Subcutaneous preadipocyte (primary cell): ENCODE data around the genes FBXO40 and IQCB1.

DNA sequence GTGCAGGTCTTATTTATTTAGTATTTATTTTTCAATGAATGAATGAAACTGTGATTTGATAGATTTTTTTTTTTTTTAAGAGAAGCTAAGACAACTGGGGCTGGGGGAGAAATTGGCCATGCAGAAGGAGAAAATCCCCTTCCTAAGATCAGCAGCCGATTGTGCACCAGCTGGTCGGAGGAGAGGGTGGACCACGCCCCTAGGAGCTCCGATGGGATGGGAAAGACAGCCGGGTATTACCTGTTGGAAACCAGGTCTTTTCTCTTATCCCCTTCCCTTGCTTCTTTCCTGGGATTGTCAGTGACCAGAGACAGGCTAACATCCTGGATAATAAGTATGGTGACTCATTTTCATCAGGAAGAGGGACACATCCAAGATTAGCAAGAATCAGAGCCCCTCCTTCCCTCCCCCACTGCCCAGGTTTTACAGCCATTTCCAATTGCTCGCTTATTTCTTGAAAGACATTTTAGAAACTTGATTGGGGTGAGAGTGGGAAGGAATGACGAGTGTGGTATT, 986 bp downstream of the GAP43 start:
- CAGE, long polyA plus RNA = no peak

DNA sequence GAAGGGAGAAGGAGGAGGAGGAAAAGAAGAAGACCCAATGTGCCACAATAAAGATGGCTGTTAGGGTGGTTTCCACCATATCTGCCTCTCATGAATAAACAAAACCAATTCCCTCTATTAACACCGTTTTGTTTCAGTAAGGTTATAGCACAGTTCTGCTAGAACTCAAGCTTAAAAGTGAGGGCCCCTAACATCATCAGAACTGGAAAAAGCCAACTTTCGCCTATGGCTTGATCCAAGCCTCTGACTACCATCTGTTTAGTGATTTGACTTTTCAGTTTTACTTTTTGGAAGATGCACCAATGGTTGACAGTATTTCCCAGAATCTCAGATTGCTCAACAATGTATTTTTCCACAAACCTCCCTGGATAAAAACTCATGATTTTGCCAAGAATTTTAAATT, 190.8 kb downstream of the LSAMP start:
- CAGE, long polyA plus RNA = no peak

DNA sequence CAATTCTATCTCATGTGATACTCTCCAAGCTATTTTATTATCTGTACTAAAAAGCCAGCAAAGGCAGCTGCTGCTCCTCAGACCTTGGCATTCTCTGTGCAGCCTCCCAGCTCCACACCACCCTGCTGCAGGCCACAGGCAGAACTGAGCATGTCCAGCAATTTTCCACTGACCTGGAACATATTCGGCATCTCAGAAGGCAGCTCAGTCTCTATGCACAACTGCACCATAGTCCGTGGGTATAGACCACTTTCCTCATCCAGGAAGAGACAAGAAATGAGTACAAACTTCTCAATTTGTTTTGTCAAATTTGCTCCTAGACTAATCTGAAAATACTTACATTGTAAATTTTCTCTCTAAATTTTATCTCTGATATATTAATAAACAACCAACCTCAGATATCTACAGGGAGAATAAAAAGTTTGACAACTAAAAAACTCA, 1161.3 kb downstream of the IGSF11 start:
- CAGE, long polyA plus RNA = no peak

DNA sequence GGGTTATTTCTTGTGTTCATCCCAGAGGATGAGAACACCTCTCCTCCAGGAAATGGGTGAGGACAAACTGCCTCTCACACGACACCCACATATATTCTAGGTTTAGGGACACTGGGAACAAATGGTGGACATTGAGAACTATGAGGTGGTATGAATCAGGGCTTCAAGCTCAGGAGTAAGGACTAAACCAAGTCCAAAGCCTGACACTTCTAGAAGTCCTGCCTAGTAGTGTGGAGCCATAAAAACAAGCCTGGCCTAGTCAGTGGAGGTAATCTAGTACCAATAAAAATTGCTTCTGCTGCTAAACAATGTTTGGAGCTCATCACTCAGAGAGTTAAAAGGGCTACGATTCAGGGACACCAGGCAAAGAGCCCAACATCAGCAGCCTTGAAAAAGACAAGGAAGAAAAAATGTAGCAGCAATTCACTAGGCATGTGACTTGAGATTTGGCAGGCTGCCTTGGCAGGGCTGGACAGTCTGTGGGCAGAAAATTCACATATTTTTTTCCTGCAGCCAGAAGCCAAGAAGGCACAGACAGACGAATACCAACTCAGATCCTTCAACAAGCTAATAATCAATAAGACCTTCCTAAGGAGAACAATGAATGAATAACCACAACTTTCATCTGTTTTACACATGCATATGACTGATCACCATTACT, 47.3 kb downstream of the IGSF11 start:
- CAGE, long polyA plus RNA = no peak

- CAGE, long polyA plus RNA = no peak
Measured at GRCh38 chr3:119297033-119297843, 3.1 kb downstream of the ARHGAP31 start.

GRCh38 chr3:119322901-119323750, 28.9 kb downstream of the ARHGAP31 start:
- CAGE, long polyA plus RNA = no peak

- CAGE, long polyA plus RNA = no peak
Measured at GRCh38 chr3:119435560-119436558, 27.6 kb downstream of the TMEM39A start.

DNA sequence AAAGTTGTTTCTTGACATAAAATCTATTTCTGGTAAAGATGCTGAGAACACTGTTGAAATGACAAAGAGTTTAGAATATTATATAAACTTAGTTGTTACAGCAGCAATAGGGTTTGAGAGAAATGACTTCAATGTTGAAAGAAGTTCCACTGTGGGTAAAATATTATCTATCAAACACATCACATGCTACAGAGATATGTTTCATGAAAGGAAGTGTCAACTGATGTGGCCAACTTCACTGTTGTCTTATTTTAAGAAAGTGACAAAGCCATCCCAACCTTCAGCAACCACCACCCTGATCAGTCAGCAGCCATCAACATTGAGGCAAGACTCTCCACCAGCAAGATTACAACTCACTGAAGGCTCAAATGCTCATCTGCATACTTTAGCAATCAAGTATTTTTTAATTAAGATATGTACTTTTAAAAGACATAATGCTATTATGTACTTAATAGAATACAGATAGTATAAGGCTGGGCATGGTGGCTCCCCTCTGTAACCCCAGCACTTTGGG, 20.2 kb downstream of the TMEM39A start:
- CAGE, long polyA plus RNA = no peak

DNA sequence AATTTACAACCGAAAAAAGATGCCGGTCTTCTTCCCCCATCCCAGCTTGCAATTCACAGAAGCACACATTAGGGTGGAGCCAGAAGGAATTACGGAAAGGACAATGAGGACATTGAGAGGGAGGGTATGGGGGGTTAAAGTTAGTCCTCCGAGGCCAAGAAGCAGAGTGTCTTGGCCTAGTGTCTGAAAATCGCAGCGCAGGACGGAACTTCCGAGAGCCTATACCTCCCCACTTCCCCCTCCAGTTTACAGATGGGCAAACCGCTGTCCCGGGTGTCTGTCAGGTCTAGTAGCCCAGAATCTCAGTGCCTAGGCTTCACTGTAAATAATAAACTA, 788 bp downstream of the ADPRH start:
- CAGE, long polyA plus RNA = no peak

- CAGE, long polyA plus RNA = no peak
Measured at GRCh38 chr3:119598338-119598798, 683 bp downstream of the PLA1A start.

GRCh38 chr3:119700407-119700922, 2.4 kb upstream of the CFAP91 start:
- CAGE, long polyA plus RNA = no peak

DNA sequence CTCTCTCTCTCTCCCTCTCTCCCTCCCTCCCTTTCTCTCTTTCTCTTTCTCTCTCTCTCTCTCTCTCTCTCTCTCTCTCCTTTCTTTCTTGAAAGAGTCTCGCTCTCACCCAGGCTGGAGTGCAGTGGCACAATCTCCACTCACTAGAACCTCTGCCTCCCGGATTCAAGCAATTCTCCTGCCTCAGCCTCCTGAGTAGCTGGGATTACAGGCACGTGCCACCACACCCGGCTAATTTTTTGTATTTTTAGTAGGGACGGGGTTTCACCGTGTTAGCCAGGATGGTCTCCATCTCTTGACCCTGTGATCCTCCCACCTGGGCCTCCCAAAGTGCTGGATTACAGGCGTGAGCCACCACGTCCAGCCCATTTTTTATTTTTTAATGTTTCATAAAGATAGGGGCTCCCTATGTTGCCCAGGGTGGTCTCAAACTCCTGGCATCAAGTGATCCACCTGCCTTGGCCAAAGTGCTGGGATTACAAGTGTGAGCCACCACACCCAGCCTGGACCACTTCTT, 126.4 kb downstream of the GSK3B start:
- CAGE, long polyA plus RNA = no peak

- CAGE, long polyA plus RNA = no peak
Measured at GRCh38 chr3:120039447-120040331, 54.6 kb downstream of the GSK3B start.

DNA sequence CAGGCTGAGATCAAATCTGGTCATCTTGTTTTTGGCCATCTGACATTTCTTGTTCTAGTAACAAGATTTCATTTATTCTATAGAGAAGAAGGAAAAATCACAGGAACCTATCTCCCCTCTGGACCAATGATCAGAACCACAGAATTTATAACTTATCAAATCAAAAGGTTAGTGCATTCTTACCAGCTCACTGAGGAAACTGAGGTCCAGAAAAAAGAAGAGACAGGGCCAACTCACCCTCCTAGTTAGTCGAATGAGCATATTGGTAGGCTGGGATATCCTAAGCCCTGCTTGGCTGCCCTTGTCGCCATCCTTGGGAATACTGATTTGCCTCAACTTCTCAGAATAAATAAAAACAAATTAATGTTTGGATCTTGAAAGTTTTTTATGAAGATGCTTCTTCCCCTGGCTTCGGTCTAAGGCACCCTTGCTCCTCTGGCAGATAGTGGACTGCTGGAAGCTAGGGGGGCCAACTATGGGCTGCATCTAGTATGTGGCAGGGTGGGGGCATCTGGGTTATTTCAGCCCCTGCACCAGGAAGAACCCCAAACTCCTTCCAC, 46.5 kb upstream of the LRRC58 start:
- CAGE, long polyA plus RNA = no peak

DNA sequence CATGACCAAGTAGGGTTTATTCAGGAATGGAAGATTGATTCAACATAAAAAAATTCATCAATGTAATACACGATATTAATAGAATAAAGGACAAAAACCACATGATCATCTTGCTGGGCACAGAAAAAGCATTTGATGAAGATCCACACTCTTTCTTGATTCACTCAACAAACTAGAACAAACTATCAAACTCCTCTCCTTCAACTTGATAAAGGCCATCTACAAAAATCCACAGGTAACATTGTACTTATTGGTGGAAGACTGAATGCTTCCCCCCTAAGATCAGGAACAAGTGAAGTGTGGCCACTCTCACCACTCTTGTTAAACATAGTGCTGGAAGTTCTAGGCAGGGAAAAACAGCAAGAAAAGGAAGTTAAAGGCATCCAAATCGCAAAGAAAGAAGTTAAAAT, 1.7 kb upstream of the FBXO40 start:
- CAGE, long polyA plus RNA = no peak

DNA sequence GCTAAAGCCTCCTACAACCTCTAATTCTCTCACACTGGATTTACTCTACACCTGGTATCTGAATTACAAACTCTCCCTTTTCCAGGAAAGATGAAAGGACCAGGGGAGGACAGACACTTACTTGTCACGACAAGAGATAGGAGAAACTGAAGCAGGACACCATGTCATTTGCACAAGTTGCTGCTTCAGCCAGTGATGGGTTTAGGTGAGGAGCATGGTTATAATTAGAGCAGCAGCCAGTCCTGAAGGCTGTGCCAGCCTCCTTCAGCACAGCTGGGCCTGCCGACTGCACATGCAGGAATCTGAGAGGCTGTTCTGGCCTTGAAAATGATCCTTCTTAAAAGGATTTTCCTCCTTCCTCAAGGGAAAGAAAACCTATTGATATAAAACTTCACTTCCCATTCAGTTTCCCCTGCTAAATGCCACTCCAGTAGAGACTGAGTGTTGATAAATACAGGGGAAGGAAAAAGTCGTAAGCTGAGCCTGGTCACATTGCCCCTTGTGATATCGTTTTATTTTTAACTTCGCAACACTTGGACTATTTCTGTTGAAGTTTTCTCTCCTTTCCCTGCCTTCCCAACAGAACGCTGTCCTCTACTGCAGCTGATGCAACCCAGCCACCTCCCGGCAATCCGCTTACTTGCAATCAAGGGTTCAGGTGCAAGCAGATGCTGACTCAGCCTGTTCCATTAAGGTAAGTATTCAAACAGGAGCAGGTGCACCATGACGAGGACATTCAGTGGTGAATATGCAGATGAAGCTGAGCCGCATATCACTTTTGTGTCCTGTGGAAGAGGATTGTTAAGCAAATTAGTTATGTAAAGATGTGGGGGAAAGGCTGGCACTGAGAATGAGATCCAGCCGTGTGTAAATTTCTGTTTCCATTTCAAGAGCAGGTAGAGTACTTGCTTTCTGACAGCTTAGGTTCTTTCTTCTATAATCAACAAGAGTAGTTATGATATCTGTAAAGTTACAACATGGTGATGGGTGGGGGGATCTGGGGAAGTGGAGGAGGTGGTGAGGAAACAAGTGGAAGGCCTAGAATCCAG, at the start of gene FBXO40:
Gene FBXO40 (plus strand): TSS at position 571 of the 1,049 bp plus-strand sequence.
- CAGE, long polyA plus RNA = no peak

GRCh38 chr3:121695299-121695953, 34.7 kb upstream of the HCLS1 start:
- CAGE, long polyA plus RNA = no peak

- CAGE, long polyA plus RNA = no peak
Measured at GRCh38 chr3:121834071-121834671, 689 bp downstream of the IQCB1 start.

DNA sequence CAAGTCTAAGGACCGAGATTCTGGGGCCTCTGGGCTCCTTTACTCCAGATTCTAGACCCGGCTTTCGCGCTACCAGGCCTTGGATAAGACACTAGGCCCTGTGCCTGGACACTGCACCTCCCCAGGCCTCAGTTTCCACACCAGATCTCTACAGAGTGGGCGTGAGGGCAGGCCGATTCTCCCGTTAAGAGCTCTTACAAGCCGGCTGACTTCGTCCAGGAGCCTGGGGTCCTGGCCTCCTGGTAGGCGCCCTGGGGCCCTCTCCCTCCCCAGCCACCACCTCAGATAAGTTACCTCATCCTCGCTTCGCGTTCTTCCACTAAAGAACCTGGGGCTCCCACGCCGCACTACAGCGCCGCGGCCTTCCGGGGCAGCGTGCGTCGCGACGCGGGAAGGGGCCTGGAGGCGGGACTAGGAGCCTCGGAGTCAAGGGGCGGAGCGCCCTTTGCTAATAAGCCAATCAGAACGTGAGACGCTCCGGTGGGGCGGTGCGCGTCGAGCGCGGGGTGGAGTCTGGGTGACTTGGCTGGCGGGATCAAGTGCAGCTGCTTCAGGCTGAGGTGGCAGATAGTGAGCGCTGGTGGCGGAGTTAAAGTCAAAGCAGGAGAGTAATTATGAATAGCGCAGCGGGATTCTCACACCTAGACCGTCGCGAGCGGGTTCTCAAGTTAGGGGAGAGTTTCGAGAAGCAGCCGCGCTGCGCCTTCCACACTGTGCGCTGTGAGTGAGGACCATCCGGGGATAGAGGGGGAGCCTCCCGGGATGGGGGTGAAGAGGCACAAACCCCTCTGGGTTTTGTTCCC, at the start of gene IQCB1:
Gene IQCB1 (minus strand): TSS at position 389 of the 803 bp plus-strand sequence.
- CAGE, long polyA plus RNA = no peak

- CAGE, long polyA plus RNA = no peak
Measured at GRCh38 chr3:122003006-122003359, 19.1 kb downstream of the ILDR1 start.